Measurements from ENCODE around the genes DNAAF8 and ROGDI.

DNA sequence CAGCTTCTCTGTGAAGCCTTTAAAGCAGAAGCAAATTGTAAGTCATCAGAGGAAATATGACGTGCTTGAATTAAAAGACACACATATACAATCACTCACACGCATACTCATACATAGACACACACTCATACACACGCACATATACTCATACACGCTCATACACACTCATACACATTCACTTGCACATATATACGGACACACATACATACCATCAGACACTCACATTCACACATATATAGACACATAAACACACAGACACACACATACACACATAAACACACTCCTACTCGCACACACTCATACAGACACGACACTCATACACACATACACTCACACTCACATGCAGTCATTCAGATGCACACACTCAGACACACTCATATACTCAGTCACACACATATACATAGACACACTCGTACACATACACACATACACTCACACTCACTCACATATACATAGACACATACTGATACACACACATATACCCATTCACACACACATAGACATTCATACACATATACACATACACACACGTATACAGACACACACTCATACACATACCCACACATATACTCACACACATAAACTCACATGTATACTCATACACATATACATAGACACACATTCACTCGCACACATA is 25.0 kb upstream of the NUDT16L1 start:
- PRO-cap, result no peak
- RAMPAGE, long total RNA, 4 experiments, result no peak in any of the 4 experiments

- PRO-cap, result no peak
- RAMPAGE, long total RNA, 4 experiments, result no peak in any of the 4 experiments
Observed at GRCh38 chr16:4675671-4676404, 17.5 kb upstream of the NUDT16L1 start.

GRCh38 chr16:4676819-4677296 is 16.5 kb upstream of the NUDT16L1 start:
- PRO-cap, result no peak
- RAMPAGE, long total RNA, 4 experiments, result no peak in any of the 4 experiments

DNA sequence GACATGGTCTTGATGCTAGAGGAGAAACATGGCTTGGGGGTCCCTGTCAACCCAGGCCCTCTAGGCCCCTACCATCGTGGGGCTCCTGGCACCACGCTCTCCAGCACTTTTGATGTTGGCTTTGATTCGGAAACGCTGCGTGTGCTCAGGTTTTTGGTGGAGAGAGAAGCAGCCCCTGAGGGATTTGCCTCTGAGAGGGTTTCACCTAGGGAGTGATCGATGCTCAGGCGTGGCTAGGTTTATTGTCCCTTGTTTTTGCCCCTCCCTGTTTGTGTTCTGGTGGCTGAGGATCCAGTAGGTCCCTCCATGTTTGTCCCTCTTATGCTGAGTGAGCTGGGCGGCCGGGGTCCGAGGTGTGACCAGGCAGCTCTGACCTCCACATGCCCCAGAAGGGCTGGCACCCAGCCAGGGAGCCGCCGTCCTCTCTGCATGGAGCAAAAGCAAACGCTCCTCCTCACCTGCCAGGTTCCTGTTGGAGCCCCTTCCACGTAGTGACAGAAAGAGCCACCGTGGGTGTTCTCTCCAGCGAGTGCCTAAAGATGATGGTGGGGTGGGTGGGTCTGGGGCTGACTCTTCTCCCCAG is 14.3 kb upstream of the NUDT16L1 start:
- PRO-cap, result no peak
- RAMPAGE, long total RNA, 4 experiments, result no peak in any of the 4 experiments

- PRO-cap, result no peak
- RAMPAGE, long total RNA, 4 experiments, result no peak in any of the 4 experiments
Observed at GRCh38 chr16:4694066-4694740, 841 bp downstream of the NUDT16L1 start.

GRCh38 chr16:4733992-4735144 is at the start of gene DNAAF8:
TSS of gene DNAAF8 (plus strand) at chr16:4734537.
- PRO-cap, result no peak
- RAMPAGE, long total RNA, 4 experiments, result start-site peak on the minus strand in 1 of 4 experiments, at chr16:4734181-4734271 at its widest, 35 reads per replicate

DNA sequence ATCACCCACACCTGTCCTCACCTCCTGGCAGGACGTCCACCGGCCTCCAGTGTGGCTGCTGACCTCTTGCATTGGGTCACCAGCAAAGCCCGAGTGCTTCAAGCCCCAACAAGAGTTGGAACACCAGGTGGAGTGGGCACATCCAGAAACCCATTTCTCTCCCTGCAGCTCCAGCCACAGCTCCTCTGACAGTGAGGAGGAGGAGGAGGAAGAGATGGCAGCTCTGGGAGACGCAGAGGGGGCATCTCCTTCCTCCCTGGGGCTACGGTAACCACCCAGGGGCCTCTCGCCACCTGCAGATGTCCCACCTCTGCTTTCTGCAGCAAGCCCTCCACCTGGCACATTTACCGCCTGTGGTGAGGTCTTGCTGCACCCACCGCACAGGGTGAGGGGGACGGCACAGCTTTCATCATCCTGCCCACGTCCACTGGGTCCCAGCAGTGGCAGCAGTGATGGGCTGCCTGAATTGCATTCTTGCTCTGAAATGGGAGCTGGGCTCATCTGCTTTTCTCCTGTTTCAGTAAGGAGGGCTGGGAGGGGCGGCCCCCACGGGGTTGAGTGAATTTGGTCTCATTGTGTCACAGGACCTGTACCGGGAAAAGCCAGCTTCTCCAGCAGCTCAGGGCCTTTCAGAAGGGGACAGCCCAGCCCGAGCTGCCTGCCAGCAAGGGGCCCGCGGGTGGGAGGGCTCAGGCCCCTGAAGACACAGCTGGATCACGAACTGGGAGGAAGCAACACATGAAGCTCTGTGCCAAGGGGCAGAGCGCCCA is 12.6 kb downstream of the DNAAF8 start:
- PRO-cap, result no peak
- RAMPAGE, long total RNA, 4 experiments, result no peak in any of the 4 experiments

GRCh38 chr16:4796919-4797738 is 2.0 kb downstream of the SMIM22 start:
- PRO-cap, result no peak
- RAMPAGE, long total RNA, 4 experiments, result no peak in any of the 4 experiments

DNA sequence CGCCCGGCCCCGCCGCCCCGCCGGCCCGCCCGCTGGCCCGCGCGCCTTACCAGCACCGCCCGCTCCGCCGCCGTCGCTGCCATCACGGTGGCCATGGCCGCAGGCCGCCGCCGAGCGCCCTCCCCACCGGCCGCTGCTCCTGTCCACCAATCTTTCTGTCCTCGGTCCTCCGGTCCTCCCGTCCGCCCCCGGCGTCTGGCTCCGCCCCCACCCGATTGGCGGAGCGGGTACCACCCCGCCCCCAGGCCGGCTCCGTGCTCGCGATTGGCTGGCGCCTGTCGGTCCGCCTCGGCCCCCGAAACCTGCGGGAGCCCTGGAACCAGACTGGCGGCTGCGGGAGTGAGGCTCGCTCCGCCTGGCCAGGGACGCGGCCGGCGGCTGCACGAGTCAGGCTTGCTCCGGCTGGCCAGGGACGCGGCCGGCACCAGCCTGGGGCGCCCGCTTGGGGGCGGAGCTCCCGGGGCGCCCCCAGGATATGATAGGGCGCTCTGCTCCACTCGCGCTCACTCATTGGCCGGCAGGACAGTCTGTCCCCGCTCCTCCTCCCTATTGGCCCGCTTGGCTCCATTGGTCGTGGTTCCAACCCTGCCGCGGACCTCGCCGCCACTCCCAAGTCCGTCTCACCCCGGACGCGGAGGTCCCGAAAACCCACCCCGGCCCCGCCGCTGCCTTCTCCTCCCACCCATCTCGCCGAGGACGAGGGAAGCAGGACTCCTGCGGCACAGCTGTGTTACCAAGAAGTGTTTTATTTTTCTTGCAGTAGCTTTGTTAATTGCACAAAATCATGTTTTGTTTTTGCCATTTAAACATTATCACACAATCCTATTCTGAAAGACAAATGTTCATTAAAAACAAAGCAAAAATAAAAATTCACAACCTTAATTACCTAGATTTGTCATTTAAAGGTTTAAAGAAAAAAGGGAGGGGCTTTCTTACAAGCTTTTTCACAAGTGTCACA is at the start of gene ROGDI:
ROGDI (minus strand) TSS at position 157 of the 958 bp plus-strand sequence.
- PRO-cap, result no peak
- RAMPAGE, long total RNA, 4 experiments, result start-site peak on the minus strand in 2 of 4 experiments, centred at positions 146 to 169 of the sequence, 8 to 16 reads per replicate

- PRO-cap, result no peak
- RAMPAGE, long total RNA, 4 experiments, result no peak in any of the 4 experiments
Observed at GRCh38 chr16:4868380-4869282, 21.4 kb downstream of the UBN1 start.

- PRO-cap, result no peak
- RAMPAGE, long total RNA, 4 experiments, result no peak in any of the 4 experiments
Observed at GRCh38 chr16:4883728-4884624, 36.7 kb downstream of the UBN1 start.

- PRO-cap, result no peak
- RAMPAGE, long total RNA, 4 experiments, result start-site peak on the plus strand in 1 of 4 experiments, at chr16:4885710-4885714 at its widest, 5 reads per replicate
Observed at GRCh38 chr16:4885418-4886156, 38.3 kb downstream of the UBN1 start.

DNA sequence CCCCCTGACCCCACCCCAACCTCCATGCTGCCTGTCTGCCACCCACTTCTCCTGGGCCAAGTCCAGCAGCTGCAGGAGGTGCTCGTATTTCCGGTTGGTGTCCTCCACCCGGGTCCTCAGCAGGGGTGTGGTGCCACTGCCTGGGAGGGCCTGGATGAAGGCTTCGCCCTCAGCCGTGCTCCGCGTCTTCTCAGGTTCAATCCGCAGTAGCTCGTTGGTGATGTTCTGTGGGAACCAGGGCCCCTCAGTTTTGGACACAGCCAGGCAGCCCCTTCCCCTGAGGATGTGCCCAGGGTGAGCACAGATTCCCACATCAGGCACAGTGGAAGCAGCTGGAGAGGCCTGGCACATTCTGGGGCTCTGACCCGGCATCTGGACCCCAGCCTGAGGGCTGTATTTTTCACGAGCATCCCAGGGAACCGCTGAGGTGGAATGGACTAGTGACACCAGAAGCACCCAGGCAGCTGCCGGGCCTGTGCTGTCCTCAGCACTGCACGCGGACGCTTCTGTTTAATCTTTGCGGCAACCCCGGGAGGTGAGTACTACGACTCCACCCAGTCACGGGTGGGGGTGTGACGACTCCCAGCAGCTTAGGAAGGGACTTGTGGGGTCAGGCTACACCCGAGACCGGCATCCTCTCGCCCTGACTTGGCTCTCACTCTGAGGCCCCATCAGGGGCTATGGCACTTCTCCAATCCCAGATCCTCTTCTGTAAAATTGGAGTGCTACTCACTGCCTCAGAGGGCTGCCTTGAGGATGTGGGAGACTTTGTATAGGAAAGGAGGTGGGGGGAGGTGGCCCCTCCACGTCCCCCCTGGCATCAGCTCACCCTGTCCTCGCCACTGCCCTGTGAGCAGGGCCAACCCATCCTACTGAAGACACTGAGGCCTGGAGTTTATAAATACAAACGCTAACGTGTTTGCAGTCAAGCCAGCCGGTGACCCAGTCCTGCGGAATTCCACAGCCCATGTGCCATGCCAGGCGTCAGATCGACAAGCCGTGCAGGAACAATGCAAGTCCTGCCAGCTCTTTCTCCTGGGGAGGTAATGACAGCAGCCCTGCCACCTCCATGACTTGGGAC is 44.6 kb downstream of the PPL start:
- PRO-cap, result no peak
- RAMPAGE, long total RNA, 4 experiments, result no peak in any of the 4 experiments

GRCh38 chr16:4935984-4936903 is 704 bp downstream of the PPL start:
- PRO-cap, result no peak
- RAMPAGE, long total RNA, 4 experiments, result no peak in any of the 4 experiments

DNA sequence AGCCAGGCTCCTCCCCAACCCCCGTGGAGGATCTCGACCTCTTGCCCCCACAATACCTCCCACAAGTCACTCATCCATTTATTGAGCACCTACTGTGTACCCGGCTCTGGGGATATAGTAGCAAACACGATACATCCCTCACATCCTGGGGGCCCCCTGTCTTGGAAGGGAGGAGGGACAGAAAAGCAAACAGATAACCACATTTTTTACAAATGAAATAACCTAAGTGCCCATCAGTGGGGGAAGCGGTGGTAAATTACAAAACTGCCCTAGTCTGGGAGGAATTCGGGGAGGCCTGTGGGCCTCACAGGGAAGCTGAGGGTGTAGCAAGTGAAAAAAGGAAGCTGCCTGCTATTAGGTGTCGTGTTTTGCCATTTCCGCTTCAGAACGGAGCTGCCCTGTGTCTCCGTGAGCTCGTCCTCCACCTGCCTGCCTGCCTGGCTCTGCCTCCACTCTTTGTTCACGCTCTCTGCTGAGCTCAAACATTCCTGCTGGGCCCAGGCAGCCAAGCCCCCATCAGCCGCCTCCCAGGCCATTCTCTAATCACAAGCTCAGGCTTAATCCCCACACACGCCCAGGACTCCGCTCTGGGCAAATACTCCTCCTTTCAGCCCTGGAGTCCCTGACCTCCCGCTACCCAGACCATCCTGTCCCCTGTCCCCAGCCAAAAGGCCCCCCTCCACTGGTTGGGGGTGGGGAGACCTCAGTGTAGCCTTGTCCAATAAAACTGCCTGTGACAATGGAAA is 10.3 kb upstream of the SEC14L5 start:
- PRO-cap, result no peak
- RAMPAGE, long total RNA, 4 experiments, result no peak in any of the 4 experiments

DNA sequence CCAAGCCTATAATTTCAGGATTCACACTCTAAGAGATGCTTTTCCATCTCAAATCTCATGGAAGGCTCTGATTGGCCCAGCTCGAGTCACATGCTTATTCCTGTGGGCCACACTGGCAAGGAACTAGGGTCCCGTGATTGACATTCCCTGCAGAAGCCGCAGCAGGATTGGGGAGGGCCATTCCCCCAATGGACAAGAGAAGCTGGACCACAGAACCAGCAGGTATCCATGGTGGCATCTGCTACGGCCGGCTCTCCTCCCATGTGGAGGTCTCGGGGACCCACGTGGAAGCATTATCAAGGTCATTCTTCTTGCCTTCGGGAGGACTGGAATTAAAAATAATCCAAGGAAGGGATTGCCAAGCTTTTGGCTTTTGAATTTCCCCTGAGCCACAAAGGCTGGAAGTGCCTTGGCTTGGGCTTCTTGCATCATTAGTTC is 16.2 kb downstream of the NAGPA start:
- PRO-cap, result no peak
- RAMPAGE, long total RNA, 4 experiments, result no peak in any of the 4 experiments

GRCh38 chr16:5020430-5020954 is 13.2 kb downstream of the NAGPA start:
- PRO-cap, result no peak
- RAMPAGE, long total RNA, 4 experiments, result no peak in any of the 4 experiments

DNA sequence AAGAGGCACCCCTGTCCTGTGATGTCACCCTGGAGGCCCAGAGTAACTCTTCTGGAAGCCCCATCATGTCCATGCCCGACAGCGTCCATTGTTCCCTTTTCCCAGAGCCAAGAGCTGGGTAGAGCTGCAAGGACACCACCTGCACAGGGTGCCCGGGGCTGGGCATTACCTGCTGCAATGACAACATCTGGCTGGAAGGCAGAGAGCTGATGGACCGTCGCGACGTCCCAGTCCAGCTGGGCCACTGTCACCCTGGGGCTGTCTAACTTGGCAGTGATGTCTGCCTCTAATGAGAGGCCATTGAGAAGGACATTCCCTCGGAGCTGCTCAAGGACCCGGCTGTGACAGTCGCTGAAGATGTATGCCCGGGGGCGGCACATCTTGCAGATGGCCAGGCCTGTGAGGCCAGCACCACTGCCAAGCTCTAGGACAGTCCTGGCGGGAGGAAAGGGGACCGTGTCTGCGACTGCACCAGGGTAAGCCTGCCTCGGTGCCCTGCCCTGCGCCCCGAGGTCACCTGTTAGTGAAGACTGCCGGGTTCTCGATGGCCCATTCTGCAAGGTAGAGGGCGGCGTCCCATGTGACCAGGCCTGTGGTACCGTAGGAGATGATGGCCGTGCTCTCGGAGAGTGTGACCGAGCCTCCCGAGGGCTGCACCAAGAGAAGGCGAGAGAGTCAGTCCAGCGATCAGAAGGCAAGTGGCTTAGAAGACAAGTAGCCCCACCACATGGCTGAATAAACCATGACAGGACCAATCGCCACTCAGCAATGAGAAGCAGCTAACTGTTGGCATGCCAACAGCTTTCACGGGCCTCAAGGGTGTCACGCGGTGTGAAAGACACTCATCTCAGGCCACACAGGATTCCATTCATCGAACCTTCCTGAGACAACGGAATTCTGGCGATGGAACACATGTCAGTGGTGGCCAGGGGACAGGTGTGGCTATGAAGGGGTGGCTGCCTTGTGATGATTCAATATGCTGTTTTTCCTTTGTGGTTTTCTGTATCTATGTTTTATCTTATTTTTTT is 7.4 kb downstream of the EEF2KMT start:
- PRO-cap, result no peak
- RAMPAGE, long total RNA, 4 experiments, result no peak in any of the 4 experiments

DNA sequence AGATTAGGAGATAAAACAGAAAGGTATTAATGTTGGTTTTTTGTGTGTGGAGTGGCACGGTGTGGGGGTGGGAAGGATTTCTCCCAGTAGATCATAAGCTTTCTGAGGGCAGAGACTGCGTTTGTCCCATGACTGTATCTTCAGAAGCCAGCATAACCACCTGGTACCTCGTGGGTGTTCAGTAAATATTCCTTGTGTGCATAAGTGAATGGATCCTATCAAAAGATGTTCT is 237.9 kb upstream of the EEF2KMT start:
- PRO-cap, result no peak
- RAMPAGE, long total RNA, 4 experiments, result no peak in any of the 4 experiments

DNA sequence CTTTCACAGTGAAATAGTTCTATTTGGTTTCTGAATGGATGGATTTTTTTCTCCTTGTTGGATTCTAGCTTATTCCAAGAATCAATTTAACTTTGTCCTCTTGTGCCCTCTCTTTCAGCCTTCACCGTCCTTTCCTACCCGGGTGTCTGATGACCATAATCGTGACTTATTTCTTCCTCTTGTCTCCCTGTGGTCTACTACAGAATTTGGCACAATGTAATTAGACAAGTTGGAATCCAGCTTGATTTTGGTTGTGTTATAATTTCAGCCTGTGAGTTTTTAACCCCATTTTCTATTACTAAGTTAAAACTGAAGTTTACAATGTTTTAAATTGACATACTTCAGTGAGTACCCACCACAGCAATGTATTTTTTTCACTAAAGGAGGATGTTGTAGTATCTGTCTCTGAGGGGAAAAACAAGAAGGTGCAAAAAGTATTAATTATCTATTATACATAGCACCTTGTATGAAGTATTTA is 262.0 kb downstream of the TMEM114 start:
- PRO-cap, result no peak
- RAMPAGE, long total RNA, 4 experiments, result no peak in any of the 4 experiments